SK-N-MC (cell line): ENCODE results near the gene FNDC7.

DNA sequence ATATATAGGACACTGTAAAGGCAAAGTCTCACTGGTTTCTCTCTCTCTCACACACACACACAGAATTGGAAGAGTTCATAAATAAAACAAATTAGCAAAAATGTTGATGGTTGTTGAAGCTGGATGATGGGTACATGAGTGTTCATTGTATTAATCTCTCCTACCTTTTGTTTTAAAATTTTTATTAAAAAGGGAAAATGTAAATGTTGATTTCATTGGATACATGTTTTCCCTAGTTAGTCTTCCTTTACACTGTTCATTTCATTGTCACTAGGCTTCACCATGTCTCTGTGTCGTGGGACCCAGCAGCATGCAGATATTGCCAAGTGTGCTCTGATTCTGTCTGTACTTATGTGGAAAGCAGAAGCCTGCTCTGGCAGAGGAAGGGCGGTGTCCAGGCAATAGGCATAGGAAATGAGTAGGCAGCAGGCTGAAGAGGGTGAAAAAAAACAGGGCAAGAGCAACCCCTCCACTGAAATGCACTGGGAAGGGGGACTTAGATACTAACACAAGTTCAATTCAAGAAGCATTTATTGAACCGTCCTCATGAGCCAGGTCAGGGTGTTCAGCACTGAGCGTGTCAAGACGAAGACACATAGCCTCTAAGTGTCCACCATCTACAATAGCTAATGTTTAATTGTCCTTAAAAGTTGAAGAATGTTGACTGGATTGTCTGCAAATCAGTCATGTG, 85.1 kb upstream of the VAV3 start:
- RRBS, result no CpG with 5 or more reads among the region's 5 CpGs

DNA sequence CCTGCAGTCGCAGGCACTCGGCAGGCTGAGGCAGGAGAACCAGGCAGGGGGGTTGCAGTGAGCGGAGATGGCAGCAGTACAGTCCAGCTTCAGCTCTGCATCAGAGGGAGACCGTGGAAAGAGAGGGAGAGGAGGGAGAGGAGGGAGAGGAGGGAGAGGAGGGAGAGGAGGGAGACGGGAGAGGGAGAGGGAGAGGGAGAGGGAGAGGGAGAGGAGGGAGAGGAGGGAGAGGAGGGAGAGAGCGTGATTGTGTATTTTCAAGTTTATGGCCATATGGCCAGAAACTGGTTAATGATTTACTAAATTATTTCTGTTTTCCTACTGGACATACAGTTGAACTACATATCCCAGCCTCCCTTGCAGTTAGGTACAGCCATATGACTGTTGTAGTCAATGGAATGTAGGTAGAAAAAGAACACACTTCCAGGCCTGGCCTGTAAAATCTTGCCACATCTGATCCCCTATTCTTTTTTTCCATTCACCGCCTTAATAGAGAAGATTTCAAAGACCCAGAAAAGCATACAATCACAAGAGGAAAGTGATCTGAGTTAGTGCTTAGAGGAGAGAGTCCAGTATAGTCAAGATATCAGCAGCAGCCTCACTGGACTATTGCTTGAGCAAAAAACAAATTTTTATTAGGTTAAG, 23.1 kb upstream of the EEIG2 start:
- RRBS, result no CpG with 5 or more reads among the region's 7 CpGs

GRCh38 chr1:108645452-108646183, 15.3 kb downstream of the HENMT1 start:
- RRBS, result no CpG with 5 or more reads among the region's 10 CpGs

DNA sequence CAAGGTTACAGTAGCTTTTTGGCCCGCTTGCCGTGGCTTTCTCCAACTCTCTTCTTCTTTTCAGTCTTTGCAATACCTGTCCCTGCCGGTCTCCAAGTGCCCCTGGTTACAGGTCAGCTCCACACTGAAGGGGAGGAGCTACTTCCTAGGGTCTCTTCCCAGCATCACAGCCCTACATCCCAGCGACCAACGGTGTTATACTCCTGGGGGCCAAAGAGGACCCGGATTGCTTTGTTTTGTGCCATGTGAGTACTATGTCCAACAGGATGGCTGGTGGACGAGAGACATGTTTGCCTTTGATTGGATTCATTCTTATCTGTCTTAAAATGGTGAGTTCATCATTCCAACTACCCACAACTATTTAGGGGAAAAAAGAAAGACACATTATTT, at the start of gene FNDC7:
TSS of gene FNDC7 (plus strand) at position 241 of the 390 bp plus-strand sequence.
- RRBS, result no CpG with 5 or more reads among the region's 7 CpGs

DNA sequence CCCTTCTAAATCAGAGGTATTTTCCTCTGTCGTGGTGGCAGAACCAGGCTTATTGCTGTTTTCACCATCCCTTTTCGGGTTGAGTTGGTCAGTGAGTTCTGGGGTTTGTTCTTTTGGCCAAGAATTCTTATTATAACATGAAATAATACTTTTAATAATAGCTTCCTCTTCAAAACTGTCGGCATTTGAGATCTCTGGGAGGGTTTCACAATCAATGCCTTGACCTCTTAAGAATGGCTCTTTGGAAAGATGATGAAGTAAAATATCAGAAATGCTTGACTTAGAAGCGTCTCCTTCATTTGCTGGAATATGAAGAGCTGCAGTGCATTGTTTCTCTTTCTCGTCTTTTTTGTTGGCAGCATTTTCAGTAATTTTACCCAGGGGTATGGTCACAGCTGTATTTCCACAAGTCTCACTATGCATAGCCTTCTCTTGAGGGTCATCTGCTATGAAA, 4.8 kb downstream of the AKNAD1 start:
- RRBS, result no CpG with 5 or more reads among the region's 5 CpGs

- RRBS, result 89% methylated on average over 2 of the region's 22 CpGs
Measured at GRCh38 chr1:109104412-109105608, 7.7 kb downstream of the CFAP276 start.

GRCh38 chr1:109138185-109138938, 24.4 kb downstream of the ELAPOR1 start:
- RRBS, result no CpG with 5 or more reads among the region's 10 CpGs

DNA sequence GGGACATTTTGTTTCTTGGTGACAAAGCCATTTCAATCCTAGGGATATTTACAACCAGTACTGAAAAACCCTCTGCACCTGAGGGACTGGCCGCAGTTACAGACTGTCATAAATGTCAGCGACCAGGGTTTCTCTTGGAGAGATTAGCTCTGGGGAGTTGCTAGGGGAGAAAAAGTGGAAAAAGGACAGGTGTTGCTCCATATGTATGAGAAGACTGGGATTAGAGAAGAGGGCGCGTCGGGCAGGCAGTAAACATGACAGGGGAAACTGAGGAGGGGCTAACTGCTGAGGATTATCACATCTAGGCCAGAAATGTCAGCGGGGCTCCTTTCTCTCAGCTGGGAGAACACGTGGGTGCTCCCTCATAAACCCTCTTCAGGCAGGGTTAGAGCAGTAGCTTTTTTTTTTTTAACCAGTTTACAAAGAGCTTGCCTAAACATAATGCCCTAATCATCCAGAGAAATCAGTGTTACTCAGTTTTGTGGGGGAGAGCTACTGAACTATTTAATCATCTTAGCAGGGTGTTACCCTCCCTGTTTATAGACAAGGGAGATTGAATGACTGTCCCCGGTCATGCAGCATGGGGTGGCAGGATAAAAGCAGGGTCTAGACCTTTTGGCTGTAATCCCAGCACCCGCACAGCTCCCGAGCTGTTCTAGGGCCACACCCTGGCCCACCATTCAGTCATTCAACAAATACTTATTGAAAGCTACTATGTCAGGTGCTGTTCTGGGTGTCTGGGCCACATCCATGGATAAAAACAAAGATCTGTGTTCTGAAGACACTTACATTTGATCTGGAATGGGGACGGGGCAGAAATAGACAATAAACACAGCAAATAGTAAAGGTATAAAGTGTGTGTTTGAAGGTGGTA, 35.2 kb downstream of the ELAPOR1 start:
- RRBS, result no CpG with 5 or more reads among the region's 11 CpGs

GRCh38 chr1:109269726-109270366, 13.1 kb downstream of the PSRC1 start:
- RRBS, result 91% methylated on average over 2 of the region's 20 CpGs

DNA sequence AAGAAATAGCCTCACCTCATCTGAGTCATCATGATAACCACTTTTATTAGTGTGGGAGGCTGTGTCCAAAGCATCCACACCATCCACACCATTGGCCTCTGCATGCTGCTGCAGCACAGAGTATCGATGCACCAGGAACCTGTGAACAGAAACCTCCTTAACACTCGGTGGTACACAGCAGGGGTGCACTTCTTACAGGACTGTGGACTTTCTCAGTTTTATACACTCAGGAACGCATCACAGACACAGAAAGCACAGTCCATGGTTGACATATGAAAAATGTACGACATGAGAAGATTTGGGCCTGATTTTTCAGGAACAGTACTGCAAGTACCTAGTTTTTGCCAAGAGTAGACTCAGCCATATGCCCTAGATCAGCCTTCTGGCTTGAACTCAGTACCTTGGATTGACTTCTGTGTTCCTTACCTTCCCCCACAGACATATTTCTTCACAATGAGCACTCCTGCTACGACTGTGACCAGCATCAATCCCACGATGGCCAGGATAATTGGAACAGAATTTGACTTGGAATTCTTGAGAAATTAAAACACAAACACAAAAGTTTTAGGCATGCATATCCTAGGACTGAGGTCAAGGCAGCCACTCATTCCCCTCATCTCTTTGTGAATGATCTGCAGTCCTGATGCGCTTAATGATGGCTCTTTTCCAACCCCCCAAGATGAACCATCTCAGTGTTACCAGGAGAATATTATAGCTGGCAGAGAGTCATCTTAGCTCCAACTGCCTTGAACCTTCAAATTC, 7.6 kb upstream of the MYBPHL start:
- RRBS, result no CpG with 5 or more reads among the region's 7 CpGs

DNA sequence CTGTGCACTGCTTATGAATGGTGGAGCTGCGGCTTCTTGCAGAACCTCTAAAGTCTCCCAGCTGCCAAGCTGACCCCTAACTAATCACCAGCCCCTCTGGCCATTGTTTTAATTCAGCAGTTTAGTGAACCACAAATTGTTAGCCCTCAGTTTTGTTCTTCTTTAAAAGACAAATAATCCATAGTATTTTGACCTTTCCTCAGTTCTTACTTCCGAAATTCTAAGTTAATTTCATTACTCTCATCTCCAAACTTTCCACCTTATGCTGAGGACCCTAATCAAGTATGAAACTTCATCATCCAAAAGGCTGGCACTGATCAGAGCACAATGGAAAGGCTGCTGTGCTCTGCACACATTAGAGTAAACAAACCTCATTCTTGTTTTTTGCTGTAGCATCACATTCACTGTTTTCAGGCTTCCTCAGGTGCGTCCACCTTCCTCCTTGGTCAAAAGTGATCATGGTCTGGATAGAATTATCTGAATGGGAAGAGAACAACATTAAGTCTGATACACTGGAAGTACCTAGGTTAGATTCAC, 29.1 kb upstream of the MYBPHL start:
- RRBS, result no CpG with 5 or more reads among the region's 3 CpGs

DNA sequence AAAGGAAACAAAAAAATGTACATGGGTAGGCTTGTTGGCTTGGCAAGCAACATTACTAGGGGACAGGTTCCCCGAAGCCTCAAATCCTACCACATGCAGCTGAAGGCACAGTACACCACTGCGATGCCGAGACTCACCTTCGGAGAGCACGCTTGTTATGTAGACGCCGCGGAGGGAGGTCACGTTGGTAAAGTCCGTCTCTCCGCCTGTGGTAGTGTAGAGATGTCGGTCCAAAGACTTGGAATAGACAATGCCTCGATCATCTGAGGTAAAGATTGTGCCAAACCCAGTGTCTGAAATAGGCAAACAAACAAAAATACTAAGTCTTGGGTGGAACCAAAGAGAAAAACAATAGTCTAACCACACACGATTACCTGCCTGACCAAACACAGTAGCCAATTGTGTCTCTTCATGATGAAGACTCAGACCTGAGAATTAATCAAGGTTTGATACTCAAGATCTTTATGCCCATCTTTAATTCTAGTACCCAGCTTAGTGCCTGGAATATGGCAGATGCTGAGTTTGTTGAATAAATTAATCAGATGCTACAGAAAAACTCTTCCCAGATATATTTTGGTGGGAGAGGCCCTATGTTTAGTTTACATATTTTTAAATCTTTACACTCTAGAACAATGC, 33.9 kb upstream of the MYBPHL start:
- RRBS, result no CpG with 5 or more reads among the region's 14 CpGs

GRCh38 chr1:109370660-109371377, 26.9 kb downstream of the SORT1 start:
- RRBS, result no CpG with 5 or more reads among the region's 7 CpGs

DNA sequence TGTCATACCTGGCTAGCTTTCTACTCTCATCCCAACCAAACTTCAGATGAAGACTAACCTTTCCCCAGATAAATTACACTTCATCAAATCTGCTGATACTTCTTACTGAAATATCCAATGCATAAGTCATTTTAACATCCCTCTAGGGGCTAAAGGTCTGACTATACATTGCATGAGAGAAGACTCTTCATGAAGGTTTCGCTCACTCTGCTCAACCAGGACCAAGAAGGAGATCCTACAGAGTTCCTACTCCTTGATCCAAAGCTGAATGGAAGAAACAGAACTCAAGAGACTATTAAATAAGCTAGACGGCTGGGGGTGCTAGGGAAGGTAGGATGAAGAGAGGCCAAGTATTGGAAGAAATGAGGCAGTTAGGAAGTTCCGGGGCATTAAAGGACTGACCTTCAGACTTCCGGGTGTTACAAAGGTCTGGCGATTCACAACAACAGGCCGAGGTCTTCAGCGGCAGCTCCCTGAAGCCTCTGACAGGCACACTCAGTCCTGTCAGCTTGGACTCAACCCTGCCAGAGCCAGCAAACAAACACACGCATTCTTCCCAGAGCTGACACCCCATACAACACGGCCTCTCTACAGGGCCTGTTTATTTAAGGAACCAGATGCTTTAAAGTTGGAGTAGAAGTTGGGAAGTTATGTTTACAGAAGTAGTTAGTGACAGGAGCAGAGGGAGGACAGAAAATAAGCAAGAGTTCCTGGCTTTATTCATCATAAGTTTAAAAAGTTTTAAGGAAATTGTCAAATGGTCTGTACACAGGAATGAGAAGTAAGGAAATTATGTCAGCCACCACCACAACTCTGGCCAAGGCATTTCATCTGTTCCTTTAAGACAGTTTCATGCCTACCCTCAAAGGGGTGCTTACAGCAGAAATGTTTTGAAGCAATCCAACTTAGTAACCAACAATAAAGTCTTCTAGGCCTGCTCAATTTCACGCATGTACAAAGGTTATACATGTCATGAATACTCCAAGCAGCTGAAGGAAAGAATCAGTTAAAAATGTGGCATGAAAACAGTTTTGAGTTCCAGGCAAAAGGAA, 4.8 kb downstream of the SORT1 start:
- RRBS, result no CpG with 5 or more reads among the region's 10 CpGs

GRCh38 chr1:109531808-109532178, 7.9 kb upstream of the GPR61 start:
- RRBS, result 17% methylated on average over 3 of the region's 9 CpGs

- RRBS, result no CpG with 5 or more reads among the region's 13 CpGs
Measured at GRCh38 chr1:109821986-109822810, 58.5 kb upstream of the EPS8L3 start.

DNA sequence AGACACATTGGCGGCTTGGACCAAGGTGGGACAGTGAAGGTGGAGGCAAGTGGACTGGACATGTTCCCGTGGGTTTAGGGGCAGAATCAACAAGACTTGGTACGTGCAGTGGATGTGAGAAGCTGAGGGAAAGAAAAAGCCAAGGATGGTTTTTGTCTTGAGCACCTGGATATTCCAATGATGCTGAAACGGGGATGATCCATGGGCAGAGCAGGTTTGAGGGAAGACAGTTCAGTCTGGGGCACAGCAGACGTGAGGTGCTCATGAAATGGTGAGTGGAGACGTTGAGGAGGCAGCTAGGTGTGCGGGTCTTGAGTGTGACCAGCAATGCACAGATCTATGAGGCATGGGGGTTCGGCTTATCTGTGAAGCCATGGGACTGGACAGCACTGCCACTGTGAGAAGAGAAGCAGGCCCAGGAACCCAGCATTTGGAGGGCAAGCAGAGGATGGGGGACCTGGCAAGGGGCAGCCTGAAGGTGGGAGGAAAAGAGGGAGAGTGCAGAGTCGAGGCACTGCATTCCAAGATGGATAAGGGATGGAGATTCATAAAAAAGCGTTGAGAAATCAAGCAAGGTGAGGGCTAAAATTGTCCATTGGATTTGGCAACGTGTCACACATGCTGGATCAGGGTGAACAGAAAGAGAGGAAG, 8.0 kb downstream of the CSF1 start:
- RRBS, result no CpG with 5 or more reads among the region's 11 CpGs

DNA sequence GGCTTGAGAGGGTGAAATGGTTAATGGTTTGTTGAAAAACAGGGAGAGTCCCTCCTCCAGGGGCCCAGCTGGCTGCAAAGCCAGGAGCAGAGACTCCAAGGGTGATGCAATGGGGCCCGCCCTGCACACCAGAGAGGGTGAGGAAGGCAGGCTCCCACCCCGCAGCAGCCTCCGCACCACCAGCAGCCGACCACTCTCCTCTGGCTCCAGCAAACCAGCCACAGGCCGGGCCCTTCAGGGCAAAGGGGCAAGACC, 6.6 kb upstream of the AHCYL1 start:
- RRBS, result no CpG with 5 or more reads among the region's 5 CpGs